Fibroblast of villous mesenchyme (primary cell): ENCODE data around the genes EML4 and KCNG3.

DNA sequence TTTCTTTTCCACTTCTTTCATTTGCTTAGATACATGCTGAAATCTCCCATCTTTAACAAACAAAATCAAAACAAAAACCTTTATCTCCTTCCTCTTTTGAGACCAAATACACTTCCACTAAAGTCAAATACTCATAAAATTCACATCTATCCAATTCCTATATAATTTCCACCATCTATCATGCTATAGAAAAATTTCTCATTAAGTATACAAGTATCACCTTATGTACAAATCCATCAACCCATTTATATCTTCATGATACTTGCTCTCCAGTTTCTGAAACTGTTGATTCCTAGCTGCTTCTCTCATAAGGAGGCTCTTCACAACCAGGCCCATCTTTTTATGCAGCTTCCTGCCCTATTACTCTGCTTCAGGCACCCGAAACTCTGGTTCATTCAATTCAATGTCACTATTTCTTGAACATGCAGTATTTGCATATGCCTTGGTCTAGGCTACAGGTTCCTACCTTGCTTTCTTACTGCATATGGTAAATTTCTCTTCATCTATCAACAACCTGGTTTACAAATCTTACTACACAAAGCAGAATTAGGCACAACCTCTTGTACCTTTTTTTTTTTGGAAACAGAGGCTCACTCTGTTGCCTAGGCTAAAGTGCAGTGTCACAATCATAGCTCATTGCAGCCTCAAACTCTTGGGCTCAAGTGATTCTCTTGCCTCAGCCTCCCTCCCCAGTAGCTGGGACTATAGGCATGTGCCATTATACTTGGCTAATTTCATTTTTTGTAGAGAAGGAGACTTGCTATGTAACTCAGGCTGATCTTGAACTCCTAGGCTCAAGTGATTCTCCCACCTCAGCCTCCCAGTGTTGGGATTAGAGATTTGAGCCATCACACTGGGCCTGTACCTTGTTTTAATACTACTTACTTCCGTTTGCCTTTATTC, 125.6 kb upstream of the SOS1 start:
- CAGE, long polyA plus RNA = no peak

DNA sequence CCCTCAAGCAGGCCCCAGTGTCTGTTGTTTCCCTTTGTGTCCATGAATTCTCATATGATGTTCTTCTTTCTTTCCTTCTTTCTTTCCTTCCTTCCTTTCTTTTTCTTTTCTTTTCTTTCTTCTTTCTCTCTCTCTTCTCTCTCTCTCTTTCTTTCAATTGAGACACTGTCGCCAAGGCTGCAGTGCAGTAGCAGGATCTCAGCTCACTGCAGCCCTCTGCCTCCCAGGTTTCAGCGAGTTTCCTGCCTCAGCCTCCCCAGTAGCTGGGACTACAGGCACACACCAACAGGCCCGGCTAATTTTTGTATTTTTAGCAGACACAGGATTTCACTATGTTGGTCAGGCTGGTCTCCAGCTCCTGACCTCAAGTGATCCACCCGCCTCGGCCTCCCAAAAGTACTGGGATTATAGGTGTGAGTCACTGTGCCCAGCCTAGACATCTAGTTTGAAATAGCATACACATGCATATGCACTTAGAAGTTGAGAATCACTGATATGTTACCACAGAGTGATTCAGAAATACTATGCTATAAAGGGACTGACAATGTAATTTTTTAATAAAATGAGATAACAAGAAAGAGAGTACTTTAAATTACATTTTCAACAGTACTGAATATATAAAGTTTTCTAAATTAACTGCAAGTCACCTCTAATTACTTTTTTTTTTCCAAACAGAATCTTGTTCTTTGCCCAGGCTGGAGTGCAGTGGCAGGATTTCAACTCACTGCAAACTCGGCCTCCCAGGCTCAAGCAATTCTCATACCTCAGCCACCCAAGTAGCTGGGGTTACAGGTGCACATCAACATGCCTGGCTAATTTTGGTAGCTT, 123.5 kb downstream of the MAP4K3 start:
- CAGE, long polyA plus RNA = no peak

DNA sequence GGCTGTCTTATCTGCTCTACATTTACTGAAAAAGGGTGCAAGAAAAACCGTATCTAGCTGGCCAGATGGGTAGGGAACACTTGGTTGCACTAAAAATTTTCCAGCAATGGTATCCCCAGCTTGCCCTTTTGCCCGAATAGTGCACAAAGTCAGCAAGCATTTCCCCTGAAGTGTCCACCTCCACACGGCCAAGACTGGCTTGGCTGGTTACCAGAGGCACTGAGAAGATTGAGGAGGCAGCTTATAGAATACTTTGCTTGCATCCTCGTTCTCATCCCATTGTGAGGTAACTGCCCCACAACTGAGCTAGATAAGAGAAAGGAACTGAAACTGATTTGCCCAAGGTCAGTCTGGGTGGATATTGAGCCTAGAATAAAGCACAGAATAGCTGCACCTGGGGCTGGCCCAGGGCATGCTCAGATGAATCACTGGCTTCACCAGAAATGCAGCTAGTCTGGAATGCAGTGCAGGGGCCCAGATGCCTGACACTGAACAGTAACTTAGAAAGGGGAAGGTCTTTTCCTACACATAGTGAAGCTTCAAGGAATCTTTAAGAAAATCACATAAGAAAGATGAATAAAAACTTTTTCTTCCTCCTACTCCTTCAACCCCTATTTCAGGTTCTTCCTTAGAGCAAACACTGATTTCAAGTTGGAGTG, 32.7 kb upstream of the MAP4K3 start:
- CAGE, long polyA plus RNA = no peak

DNA sequence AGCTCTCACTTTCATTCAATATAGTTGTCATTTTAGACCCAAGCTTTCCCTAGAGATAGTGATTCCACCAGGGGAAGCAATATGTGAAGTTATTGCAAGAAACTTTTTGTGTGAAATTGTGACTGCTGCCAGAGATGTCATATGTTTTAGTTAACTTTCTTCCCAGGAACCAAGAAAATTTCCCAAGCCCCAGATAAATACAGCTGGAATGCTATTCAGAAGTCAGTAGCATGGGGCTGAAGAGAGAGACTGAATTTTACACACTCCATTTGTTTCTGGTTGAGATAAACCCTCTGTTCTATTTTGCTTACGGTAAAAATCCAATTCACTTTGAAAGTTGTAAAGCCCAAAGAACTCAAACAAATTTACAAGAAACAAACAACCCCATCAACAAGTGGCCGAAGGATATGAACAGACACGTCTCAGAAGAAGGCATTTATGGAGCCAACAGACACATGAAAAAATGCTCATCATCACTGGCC, 60.4 kb upstream of the MAP4K3 start:
- CAGE, long polyA plus RNA = no peak

- CAGE, long polyA plus RNA = no peak
These were observed 93.3 kb upstream of the MAP4K3 start for GRCh38 chr2:39530241-39530952.

DNA sequence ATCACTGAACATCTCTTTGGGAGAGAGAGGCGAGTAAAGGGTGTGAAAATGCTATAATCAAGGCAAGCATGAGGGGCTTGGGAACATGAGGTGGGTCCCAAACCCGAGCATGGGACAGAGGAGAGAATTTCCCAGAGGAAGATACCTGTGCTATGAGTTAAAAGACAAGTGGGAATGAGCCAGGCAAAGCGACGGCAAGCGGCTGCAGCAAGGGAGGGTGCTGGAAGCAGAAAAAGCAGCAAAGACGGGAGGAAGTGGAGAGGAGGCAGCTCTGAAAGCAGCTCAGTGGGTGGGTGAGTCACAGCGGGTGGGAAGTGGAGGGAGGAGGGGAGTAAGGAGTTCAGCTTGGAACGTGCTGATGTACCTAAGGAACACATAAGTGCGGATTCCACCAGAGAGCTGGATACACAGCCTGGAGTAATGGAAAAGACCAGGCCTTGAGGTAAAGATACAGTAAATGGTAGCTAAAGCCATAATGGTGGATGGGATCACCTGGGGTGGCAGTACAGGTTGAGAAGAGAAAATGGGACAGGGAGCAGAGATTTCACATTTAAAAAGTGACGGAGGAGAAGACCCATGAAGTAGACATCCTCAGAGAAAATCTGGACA, 41.4 kb downstream of the THUMPD2 start:
- CAGE, long polyA plus RNA = no peak

- CAGE, long polyA plus RNA = no peak
These were observed 50.0 kb downstream of the SLC8A1 start for GRCh38 chr2:40401755-40402362.

DNA sequence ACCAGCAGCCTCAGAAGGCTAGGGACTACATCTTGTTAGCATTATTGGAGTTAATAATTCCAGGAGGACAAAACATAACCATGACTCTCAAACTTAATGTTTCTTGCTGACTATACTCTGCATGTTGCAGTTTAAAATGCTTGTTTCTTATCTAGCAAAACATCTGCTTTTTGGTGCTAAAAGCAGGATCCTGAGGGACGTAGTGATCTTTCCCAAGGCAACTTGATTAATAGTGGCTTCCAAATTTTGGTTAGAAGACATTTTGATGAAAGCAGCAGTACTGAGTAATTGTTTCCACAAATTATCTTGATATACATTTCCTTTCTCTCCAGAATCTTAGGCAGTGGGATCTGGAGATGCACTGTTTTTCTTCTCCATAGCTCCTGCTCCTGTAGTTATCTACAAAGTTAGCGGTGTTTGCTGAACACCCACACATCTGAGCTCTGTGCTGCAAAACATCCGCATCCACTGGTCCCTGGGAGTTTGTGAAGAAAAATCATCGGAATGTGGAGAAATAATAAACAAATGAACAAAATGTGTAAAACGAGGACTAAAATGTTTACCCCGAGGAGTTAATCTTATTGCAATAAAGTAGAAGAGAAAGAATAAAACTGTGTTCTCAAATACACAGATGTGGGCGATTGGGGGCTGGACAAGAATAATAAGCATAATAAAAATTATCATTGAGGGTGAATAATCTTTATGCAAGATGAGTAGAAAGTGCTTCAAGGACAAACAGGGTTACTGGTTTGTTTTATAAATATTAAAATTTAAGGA, 326.9 kb upstream of the PKDCC start:
- CAGE, long polyA plus RNA = no peak

DNA sequence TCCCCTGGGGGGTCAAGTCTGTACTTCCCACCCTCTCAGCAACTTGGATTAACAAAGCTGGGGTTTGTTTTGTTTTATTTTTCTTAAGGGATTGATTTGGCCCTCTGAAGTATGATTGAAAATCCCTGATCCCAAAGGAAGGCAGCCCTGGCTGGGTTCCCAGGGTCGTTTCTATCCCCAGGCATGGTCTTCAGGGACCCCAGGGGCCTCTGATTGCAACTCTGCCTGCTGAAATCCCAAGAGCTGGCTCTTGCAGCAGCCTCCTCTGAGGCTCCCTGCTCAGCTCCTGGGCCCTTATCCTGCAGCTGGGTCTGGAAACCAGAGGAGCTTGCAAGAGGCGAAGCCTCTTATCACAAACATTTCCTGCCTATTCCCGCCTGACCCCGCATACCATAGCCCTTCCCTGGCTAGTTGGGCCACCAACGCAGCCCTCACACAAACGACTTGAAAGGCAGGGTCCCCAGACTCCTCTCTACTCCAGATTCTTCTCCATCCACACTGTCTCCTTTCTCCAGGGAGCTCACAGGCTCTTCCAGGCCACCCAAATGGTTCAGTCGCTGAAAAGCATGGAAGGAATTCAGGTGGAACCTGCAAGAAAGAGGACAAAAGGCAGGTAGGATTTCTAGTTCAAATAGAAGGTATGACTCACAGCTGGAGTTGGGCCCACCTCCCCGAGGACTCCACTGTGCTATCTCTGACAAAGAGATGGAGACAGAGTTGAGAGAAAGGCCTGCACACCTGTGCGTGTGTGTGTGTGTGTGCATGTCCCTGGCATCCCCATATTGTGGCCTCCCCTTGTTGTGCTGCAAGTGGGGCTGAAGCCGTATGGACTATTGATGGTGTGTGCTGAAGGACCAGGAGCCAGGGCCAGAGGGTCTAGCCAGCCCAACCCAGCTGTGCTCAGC, 109.5 kb upstream of the PKDCC start:
- CAGE, long polyA plus RNA = no peak

GRCh38 chr2:41954882-41955456, 92.9 kb upstream of the PKDCC start:
- CAGE, long polyA plus RNA = no peak

DNA sequence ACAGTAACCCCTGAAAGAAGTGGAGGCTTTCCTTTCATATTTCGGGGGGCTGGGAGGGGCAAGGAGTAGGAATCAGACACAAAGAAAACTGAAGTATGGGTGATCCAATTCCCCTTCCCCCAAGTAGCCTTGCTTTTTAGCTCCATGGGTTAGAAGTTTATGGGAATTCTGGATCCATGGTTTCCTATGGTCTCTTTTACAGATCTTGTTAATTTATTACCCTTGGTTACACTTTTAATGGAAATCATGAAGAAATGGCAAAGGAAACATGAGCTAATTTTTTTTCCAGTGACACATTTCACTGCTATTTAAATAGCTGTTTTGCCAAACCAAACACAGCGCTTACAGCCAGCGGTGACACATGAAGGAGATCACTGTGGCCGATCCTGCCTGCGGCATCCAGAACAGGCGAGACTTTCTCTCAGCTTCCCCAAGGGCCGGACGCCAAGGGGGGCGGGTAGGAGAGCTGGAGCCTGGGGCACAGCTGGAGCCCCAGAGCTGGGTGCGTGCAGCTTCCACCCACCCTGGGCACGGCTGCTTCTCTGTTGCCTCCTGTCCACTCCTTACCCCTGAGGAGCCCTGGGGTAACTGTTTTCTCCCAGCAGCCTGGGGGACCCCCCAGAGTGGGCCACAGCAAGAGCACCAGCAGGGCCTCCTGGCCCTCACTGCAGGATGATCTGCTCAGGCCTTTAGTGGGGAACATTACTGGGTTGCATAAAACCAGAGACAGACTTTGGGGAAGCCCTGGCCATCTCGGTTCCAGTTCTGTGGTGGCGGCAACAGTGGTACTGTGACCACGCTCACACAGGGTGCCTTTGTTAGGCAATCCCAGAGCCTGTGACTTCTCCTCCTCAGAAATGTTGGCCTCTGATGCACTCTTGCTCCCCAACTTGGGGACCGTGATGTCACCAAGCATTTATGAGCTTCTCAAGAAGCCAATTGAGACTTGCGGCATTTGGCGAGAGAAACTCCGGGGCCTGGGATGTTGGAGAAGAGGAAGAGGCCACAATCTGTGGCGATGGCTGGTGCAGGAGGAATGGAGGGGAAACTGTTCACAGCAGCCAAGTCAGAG, 81.2 kb upstream of the PKDCC start:
- CAGE, long polyA plus RNA = no peak

- CAGE, long polyA plus RNA = no peak
These were observed 17.7 kb upstream of the PKDCC start for GRCh38 chr2:42030041-42030625.

- CAGE, long polyA plus RNA = no peak
These were observed 3.0 kb downstream of the PKDCC start for GRCh38 chr2:42050589-42051364.

DNA sequence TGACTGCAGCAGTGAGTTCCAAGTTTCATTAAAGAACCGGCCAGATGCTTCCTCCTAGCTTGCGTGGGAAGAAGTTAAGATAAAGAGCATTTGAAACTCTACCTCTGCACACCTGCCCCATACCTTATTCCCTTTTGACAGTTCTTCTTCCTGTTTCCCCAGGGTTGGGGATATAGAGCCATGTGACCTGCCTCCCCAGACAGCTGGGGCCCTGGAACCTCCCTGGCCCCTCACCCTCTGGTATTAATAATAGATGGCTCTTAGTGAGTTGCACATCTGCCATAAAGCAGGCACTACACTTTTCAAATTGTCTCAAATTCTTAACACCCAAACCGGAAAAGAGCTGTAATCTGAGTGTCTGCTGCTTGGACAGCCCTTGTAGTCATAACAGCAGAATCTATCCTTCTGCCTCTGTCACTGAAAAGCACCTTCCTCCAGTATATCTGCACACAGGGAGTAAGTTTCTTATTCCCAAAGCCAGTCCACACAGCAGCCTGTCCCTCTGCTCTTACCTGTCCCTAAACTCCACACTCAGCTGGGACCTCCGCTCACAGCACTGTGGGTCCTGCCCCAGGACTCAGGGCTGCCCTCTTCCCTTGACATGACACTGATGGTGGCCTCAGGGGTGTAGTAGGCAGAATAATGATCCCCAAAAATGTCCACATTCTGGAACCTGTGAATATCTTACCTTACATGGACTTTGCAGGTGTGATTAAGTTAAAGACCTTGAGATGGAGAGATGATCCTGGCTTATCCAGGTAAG, 39.9 kb upstream of the EML4 start:
- CAGE, long polyA plus RNA = no peak

GRCh38 chr2:42168934-42169958, at the start of gene EML4:
Gene EML4, plus strand, starts transcription at chr2:42169353.
- CAGE, long polyA plus RNA = no peak

DNA sequence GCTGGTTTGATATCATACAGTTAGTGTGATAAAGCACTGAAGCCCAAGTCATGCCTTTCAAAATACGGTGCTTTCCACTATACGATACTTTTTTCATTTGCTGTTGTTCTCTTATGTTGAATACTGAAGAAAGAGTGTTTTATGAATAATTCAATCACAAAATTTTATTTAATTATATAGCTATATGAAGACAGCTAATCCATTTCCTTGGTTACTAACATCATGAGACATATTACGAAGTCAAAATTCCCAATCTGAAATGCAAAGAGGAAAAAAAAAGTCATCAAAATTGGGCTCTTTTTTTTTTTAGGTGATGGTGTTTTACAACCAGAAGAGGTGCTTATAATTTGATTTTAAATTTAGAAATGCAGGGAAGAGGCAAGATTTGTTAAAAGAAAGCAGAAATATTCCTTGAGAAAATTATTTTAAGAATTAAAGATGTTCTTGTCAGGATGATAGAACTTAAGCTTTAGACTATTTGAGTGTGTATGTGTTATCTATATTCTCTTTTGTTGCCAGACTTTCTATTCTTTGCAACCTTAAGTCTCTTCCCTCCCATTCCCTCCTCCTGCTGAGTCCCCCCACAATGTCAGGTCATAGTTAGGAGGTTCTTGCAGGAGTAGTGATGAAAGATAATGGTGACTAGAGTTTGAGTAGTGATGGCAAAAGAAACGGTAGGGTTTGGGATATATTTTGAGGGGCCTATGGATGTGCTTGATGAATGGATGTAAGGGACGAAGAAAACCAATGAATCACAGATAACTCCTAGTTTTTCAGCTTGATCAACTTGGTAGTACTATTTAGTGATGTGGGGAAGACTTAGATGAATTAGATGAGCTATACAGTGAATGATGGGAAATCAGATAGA, 20.8 kb downstream of the EML4 start:
- CAGE, long polyA plus RNA = no peak

DNA sequence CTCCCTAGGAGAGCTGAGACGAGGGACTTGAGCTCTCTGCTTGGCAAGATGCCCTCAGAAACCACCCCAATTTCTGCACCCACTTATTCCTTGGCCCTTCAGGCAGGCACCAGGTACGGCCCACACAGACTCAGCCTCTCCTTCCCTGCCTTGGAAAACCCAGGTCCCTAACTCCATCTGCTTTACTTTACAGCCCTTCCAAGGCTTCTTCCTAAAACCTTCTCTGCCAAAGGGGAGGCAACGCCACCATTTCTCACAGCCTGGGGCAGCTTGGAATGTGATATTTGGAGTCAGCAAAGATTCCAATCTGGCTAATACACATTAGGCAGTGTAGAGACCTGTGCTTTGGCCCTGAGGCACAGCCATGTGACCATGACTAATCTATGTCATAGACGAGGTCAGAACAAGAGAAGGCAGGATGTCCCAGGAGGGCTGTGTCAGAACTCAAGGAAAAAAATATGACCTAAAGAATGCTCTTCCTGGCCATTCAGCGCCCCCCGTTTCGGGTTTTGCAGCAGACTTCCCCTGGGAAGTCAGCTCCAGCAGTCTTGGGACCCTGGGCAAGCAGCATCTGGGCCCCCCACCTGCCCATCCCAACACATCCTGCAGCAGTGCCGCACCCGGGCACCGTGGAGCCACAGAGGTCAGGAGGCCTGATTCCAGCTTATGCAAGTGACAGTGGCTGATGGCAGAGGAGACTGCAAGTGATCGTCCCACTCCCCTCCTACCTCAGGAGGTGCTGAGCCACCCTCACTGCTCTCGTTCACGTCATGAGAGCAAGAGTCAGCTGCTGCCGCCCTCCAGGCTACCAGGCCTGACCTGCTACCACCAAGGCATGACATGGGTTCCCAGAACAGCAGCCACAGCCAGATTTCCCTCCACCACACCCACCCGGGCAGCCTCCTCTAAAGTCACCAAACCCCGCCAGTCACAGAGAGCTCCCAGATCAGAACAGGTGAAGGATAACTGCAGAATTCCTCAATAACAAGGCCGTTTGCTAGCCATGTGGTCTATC, 18.4 kb downstream of the COX7A2L start:
- CAGE, long polyA plus RNA = no peak

- CAGE, long polyA plus RNA = no peak
These were observed 208 bp downstream of the KCNG3 start for GRCh38 chr2:42493654-42493894.

DNA sequence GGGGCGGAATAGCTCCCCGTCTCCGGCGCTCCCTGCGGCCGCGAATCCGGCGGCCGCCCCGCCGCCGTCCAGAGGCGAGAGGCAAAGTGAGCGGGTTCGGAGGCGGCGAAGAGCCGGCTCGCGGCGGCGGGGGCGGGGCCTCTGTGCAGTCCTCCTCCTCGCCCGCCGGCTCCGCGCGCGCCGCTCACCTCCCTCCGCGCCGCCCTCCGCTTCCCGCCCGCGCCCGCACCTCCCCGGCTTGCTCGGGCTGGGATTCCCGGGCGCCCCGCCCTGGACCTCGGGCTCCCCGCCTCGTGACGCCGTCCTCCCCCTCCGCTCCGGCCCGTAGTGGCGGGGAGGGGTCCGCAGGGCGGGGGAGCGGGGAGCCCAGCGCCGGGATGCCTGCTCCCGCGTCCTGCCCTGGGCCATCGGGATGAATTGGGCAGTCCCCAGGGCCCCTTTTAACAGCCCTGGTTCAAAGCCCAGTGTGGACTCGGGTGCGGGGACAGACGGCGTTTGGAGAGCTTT, at the start of gene KCNG3:
Gene KCNG3, minus strand, starts transcription at position 88 of the 507 bp plus-strand sequence.
- CAGE, long polyA plus RNA = no peak

DNA sequence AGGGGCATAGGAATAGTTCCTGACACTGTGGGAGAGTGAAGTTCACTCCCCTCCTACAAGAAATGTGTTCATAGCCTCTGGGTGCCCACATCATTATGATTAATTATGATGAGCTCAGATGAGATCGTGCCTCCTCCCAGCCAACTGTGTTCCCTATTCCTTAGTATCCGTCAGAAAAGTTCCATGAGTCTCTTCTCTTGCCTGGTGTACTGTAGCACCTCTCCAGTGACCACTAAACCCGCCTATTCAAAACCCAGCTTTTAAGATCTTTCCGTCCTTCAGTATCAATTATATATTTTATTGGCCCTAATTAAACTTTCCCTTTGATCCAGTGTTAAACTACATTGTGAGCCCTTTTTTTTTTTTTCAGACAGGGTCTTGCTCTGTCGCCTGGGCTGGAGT, 11.4 kb downstream of the OXER1 start:
- CAGE, long polyA plus RNA = no peak